Peripheral blood mononuclear cell (primary cell): ENCODE measurements around the genes C3orf62 and GNAI2.

DNA sequence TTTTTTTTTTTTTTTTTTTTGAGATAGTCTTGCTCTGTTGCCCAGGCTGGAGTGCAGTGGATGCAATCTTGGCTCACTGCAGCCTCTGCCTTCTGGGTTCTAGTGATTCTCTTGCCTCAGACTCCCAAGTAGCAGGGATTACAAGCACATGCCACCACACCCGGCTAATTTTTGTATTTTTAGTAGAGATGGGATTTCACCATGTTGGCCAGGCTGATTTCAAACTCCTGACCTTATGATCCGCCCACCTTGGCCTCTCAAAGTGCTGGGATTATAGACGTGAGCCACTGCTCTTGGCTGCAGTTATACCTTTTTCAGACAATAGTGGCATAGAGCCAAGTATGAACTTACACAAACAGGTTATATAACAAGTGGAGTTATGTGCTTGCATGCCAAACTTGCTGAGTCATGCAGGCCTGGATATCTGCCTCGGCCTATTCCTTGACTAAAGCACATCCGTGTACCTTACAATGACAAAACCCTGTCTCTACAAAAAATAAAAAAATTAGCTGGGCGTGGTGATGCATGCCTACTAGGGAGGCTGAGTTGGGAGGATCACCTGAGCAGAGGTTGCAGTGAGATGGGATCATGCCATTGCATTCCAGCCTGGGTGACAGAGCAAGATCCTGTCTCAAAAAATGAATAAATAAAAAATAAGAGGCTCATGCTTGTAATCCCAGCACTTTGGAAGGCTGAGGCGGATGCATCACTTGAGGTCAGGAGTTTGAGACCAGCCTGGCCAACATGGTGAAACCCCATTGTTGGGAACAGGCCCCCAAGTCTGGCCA lies 19.3 kb downstream of the IHO1 start:
- PRO-cap, 8 experiments = no peak in any of the 8 experiments

GRCh38 chr3:49270936-49271459 lies 6.0 kb downstream of the C3orf62 start:
- PRO-cap, 8 experiments = no peak in any of the 8 experiments

GRCh38 chr3:49276226-49277414 lies at the start of gene C3orf62:
C3orf62 (minus strand) TSS chr3:49277232.
- PRO-cap, 8 experiments = peak in 3 of 8 experiments; most common plus-strand start chr3:49277152 (in 1); most common minus-strand start chr3:49277260 (in 2)

DNA sequence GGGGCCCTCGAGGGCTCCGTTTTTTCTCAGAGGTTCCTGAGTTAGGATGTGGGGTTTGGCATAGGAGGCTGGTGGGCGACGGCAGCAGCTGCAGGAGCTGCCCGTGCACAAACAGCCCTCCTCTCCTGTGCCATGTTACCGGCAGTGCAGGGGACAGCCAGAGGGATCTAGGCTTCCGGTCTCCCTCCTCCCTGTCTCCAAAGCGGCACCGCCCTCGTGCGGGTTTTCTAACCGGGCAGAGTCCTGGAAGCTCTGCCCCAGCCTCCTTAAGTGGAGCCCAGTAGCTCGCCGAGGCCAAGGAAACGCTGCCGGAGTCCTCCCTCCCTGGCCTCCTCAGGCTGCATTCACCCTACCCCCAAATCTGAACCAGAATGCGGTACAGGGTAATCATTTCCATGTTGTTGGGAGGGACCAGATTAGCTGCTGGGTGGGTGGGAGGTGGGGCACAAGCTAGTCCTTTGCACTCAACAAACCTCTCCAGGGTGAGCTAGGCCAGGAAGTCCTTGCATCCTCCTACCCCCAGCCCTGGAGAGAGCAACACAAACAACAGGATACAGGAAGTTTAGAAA lies 515 bp upstream of the GPX1 start:
- PRO-cap, 8 experiments = peak in 4 of 8 experiments; most common plus-strand start position 61 of the sequence (in 2); most common minus-strand start position 367 of the sequence (in 3)

- PRO-cap, 8 experiments = no peak in any of the 8 experiments
These were observed 4.2 kb upstream of the GPX1 start for GRCh38 chr3:49362419-49362643.

DNA sequence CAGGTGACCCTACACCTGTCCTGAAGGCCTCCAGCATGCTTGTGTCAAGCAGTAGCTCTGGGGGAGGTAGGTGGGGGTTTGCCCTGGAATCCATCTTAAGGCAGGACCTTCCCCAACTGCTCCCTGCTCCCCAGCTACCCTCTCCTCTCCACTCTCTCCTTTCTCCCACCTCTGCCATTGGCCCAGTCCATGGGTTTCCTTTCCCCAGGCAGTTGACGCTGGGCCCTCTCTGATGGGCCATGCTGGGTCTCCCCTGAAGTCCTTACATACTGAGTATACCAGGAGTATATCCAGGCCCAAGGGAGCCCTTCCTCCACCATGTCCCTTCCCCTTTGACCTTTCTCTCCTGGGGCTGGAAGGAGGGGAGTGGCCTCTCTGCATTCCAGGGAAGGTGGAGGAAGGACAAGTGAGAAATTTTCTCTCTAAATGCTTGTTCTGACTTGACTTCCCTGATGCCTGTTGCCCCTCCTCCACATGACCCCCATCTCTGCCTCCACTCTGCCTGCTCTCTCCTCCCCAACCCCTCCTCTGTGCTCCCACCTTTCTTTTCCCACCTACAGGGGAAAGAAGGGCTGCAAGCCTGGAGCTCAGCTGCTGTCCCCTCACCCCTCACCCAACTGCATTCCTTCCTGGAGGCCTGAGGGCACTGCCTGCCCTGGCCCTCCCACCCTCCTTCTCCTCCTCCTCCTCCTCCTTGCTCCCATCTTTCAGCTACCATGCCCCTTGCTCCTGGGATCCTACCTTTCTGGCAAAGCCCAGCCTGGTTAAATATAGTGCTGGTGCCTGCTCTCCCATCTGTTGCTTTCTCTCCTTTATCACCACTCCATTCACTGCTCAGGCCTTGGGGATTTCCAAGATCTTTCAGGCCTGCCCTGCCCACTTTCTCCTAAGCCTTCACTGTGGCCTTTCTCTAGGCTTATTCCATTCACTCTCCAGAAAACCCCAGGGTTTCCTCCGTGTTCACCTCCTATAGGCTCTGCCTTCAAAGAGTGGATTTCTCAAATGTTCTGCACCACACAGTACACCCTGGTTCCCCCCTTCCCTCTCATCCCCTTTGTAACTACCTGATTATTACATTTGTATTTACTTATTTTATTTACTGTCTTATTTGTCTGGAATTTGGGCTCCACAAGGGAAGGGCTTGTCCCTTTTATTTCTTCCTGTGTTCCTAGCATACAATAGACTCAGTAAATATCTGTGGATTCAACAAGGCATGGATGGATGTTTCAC lies 8.5 kb upstream of the DAG1 start:
- PRO-cap, 8 experiments = no peak in any of the 8 experiments

GRCh38 chr3:49469386-49470104 lies 522 bp upstream of the DAG1 start:
- PRO-cap, 8 experiments = peak in 8 of 8 experiments; most common plus-strand start chr3:49469798 (in 1); most common minus-strand start chr3:49469963 (in 4)

- PRO-cap, 8 experiments = no peak in any of the 8 experiments
These were observed 810 bp downstream of the APEH start for GRCh38 chr3:49674924-49675397.

GRCh38 chr3:49675863-49676337 lies 1.7 kb downstream of the APEH start:
- PRO-cap, 8 experiments = no peak in any of the 8 experiments

- PRO-cap, 8 experiments = peak in 6 of 8 experiments; most common plus-strand start chr3:49806500 (in 2); most common minus-strand start chr3:49806360 (in 5)
These were observed 3.0 kb downstream of the INKA1 start for GRCh38 chr3:49805868-49806676.

- PRO-cap, 8 experiments = no peak in any of the 8 experiments
These were observed 26.9 kb upstream of the RBM5 start for GRCh38 chr3:50061721-50062258.

DNA sequence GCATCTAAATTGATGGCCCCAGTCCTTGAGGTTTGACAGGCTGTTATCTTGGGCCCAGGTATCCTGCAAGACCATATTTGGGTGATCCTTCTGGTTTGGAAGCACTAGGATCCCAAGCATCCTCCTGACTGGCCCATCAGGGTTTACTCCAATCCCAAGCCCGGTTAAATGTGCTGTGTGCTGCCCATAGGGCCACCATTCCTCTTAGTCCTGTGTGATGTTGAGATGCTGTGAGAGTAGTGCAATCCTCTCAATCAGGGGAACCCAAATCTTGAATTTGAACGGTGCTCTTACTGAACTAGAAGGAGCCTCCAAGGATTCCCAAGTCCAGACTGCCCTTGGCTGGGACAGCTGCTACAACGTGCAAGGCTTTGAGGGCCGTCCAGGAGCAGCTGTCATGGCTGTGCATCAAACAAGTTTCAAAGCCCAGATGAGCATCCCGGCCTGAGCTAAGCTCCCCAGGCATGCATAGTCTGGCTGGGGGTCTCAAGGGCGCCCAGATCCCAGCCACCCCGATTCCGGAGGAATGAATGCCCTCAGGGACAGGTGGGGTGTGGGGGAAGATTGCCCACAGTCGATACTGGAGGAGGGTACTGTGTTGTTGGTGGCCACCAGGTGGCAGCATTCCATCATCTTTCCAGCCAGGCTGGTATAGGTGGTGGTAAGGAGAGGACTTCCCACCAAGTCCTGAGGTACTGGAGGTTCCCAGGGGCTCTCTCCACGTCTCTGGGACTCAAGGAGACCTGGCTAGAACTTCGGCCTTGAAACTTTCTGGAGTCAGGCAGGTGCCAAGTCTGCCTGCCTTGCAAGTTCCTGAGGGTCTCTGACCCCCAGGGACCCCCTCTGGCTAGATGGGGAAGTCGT lies 32.6 kb downstream of the RBM5 start:
- PRO-cap, 8 experiments = peak in 5 of 8 experiments; most common plus-strand start position 227 of the sequence (in 4)

GRCh38 chr3:50154449-50155163 lies 518 bp upstream of the SEMA3F start:
- PRO-cap, 8 experiments = peak in 6 of 8 experiments; most common plus-strand start chr3:50155084 (in 5)

DNA sequence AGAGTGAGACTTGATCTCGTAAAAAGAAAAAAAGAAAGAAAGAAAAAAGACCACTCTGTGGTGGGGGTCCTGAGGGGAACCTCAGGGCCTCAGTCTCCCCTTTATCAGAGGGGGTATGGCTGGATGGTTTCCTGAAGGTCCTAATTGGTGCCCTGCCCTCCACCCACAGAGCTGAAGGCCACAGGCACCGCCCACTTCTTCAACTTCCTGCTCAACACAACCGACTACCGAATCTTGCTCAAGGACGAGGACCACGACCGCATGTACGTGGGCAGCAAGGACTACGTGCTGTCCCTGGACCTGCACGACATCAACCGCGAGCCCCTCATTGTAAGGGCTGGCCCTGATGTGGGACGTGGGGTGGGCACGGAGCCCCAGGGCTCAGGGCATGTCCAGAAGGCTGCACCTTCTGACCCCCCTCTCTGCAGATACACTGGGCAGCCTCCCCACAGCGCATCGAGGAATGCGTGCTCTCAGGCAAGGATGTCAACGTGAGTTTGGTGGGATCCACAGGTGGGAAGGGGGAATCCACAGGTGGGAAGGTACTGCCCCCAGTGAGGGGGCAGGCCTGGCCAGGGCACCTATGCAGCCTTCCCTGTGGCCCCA lies 17.7 kb upstream of the GNAT1 start:
- PRO-cap, 8 experiments = no peak in any of the 8 experiments

- PRO-cap, 8 experiments = no peak in any of the 8 experiments
These were observed 6.9 kb upstream of the GNAT1 start for GRCh38 chr3:50184173-50185238.

DNA sequence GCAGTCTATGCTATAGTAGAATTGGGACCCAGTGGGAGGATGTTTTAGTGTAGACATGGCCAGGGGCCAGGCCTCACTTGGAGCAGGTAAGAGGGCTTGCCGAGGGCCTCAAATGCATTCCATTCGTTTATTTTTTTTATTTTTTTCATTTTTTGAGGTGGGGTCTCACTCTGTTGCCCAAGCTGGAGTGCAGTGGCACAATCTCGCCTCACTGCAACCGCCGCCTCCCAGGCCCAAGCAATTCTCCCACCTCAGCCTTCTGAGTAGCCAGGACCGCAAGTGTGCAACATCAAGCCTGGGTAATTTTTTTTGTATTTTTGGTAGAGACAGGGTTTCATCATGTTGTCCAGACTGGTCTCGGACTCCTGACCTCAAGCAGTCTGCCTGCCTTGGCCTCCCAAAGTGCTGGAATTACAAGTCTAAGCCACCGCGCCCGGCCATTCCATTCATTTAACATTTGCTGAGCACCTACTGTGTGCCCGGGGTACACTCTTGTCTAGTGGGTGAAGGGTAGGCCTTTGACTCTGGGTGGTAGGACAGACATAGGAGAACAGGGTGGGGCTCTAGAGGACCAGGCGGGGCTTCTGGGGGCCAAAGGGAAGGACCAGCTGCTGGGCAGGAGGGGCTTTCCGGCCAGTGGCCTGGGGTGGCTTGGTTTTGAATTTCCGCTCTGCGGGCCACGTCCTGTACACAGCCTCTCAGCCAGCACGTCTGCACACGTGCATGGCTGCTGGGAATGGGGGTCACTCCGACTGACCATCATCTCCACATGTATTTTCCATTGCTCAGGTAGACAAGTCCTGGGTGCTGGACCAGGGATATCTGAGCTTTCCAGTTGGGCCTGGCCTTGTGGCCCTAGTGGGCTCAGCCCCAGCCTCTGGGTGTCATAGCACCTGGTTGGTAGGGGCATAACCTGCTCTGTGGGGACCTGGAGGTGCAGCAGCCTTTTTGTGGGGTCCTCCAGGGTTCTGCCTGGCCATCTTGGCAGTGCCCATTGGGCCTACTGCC lies 2.4 kb downstream of the SLC38A3 start:
- PRO-cap, 8 experiments = no peak in any of the 8 experiments

GRCh38 chr3:50210430-50211040 lies 5.5 kb downstream of the SLC38A3 start:
- PRO-cap, 8 experiments = no peak in any of the 8 experiments

DNA sequence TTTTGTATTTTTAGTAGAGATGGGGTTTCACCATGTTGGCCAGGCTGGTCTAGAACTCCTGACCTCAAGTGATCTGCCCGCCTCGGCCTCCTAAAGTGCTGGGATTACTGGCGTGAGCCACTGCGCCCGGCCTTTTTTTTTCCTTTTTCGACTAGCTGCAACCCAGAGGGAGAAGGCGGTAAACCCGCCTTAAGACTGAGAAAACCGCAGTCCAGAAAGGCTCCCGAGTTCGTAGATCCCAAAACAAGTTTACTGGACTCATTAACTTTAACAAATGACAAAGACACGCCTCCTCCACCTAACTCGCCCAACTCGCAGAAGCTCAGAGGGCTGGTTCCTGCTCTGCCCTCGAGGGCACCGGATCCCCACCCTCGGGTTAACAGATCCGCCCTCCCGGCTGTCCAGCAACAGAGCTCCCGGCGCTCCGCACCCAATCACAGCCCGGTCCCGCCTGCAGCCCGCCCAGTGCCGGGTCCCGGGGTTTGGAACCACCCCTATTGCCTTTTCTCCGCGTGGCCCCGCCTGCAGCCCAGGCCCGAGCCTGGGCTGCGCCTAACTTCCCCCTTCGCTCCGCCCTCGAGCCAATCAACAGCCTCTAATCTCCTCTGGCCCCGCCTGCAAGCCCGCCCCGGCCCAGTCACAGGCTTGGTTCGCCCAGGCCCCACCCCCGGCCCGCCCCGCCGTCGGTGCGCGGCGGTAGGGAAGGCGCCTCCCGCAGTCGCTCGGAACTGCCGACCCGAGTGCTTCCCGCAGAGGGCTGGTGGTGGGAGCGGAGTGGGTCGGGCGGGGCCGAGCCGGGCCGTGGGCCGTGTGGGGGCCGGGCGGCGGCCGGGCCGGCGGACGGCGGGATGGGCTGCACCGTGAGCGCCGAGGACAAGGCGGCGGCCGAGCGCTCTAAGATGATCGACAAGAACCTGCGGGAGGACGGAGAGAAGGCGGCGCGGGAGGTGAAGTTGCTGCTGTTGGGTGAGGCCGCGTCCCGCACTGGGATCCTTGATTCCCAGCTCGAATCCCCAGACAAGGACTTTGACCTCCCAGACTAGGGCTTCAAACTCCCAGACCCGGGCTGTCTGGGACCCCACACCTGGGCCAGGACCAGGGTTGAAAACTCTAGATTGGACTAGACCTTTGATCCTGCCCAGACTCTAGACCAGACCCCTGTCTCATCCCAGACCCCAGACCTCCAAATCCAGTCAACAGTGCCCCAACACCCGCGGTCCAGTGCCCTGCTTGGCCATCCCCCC lies at the start of gene GNAI2:
Gene GNAI2, plus strand, starts transcription at position 717 of the 1,244 bp plus-strand sequence.
- PRO-cap, 8 experiments = peak in 8 of 8 experiments; most common plus-strand start position 717 of the sequence (in 8); most common minus-strand start position 324 of the sequence (in 5)

DNA sequence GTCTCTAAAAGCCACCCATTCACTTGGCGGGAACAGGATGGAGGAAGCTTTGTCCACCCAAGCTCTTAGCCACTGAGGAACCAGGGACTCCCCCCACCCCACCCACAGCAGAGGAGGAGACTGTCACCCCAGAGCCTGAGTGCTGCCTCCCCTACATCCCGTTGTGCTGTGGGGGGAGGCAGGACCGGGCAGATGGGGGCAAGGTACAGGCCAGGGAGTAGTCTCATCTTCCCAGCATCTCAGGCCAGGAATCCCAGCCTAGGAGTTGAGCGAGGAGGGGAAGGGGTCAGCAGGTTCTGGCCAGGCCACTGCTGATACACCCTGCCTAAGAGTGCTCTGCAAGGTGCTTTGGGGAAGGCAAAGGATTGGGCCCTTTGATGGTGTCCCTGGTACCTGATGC lies 6.1 kb downstream of the GNAI2 start:
- PRO-cap, 8 experiments = peak in 3 of 8 experiments; most common plus-strand start position 265 of the sequence (in 2)

DNA sequence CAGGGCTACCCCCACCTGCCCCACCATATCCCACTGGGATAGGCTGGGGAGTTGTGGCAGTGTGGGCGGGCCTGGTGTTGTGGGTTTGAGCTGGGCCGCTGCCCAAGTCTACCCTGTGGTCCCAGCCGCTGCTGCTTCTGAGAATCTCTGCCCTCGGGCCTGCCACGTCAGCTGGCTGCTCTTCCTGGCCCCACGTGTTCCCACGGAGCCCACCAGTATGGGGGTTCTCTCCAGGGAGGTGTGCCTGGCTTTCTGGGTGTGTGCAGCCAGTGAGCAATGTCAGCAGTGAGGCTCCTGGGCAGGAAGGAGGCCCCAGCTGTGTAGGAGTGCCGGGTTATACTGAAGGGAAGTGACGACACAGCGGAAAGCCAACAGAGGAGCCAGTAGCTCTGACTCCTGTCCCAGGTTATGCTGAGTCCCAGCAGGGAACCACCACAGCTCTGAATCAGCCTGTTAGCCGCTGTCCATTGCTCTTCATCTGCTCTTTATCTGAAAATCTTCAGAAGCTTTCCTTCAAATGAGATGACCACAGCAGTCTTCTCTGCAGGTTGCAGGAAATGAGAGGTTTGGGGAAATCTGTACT lies 10.6 kb downstream of the GNAI2 start:
- PRO-cap, 8 experiments = peak in 7 of 8 experiments; most common plus-strand start position 441 of the sequence (in 2); most common minus-strand start position 309 of the sequence (in 7)